Esophagus muscularis mucosa (tissue), 4 donors: ENCODE results near the gene SEPTIN2.

DNA sequence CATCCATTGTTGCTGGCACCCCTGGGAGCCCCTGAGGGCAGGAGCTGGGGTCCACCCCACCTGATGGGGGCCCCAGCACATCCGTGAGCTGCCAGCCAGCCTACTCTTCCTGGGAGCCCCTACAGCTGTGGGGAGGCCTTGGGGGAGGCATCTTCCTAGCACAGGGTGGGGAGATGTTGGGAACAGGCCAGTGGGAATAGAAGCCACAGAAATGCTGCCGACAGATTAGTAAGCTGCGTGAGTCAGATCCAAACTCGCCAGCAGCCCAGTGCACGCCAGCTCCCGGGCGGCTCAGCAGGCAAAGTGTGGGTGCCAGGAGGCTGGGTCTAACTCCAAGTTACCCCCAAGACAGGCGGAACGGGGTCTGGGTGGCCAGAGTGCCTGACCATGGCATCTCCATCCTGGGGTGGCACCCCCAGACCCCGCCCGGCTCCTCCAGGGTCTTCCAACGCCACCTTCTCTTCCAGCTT, 15.2 kb downstream of the CROCC2 start:
- PRO-cap = no peak
- RAMPAGE, long total RNA, 4 experiments = no peak in any of the 4 experiments

DNA sequence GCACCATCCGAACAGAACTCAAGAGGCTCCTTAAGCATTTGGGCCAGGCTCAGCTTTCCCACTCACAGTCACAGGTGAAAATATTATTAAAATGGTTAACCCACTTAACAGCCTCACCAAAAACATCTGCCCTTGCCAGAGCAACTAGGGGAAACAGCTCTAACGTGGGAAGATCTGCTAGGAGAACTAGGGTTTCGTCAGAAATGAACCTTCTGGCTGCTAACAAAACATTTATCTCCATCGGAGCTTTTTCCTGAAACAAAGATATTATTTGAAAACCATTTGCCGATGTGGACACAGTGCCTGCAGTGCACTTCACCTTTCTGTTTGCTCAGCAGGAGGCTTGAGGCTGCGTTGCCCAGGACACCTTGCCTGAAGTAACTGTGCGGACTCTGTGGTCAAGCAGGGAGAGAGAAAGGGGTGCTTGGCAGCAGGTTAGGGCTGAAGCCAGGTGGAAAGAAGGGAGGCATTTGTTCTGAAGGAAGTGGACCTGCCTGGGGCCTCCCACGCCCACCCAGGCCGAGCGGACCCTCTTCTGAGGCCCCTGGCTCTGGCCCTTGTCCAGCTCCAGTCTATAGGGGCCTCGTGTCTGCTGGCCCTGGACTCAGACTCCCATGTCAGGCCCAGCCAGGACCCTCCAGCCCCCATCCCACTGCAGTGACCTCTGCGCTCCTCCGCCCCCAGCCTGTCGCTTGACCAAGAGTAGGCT, 2.3 kb downstream of the SNED1 start:
- PRO-cap = no peak
- RAMPAGE, long total RNA, 4 experiments = no peak in any of the 4 experiments

- PRO-cap = no peak
- RAMPAGE, long total RNA, 4 experiments = no peak in any of the 4 experiments
Observed at GRCh38 chr2:241033536-241034000, 35.1 kb downstream of the SNED1 start.

DNA sequence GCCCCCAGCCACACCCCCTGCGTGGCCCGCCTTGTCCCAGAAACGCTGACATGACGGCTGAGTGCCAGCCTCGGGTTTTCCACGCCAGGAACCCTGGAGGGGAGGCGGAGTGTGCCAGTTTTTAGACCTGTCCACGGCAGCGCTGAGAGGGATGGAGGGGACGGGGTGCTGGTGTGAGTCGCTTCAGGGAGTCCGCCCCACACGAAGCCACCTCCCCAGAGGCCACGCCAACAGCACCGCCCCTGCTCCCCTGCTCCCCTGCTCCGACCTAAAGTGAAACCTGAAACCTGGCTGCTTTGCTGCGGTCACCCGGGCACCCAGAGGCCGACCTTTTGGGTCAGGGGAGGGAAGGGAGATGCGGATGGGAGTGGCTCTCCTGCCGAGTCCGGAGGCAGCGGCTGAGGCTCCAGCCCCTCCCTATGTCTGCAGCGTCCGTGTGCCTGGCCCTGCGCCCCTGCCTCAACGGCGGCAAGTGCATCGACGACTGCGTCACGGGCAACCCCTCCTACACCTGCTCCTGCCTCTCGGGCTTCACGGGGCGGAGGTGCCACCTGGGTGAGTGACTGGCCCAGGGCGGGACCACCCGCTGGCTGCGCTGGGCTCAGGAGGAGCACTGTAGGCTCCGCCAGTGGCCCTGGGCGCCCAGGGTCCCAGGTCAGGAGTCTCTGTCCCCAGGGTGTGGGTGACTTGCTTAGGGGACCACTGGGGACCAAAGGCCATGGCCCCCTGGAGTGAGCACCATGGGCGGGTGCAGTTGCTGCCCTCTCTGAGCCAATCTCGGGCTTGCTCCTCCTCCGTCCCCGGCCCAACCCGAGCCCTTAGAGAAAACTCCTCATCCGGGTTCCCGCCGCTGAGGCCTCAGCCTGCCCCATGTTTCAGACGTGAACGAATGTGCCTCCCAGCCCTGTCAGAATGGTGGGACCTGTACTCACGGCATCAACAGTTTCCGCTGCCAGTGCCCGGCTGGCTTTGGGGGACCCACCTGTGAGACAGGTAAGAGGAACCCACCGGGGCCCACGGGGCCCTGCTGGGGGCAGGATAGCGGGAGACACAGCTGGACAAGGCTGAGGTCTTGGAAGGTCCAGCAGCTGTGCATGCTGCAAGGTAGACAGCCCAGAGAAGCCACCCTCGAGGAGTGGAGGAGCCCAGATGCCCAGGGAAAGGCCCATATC, 38.3 kb downstream of the SNED1 start:
- PRO-cap = no peak
- RAMPAGE, long total RNA, 4 experiments = no peak in any of the 4 experiments

DNA sequence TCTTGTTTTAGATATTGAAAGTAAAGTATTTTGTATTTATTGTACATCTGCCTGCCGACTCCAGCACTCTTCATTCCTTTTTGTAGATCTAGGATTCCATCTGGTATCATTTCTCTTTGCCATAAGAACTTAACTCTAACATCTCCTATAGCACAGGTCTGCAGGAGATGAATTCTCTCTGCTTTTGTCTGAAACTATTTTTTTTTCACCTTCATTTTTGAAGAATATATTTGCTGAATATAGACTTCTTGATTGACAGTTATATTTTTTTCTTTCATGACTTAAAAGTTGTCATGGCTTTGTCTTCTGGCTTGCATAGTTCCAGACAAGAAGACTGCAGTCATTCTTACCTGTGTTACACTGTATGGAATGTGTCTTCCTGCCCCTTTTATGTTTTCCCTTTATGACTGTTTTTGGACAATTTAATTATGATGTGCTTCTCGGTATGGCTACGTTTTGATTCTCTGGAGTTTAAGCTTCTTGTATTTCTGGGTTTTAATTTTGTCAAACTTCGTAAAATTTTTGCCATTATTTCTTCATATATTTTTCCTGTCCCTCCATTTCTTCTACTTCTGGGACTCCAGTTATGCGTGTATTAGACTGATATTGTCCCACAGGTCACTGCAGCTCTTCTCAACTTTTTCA, 17.3 kb downstream of the MTERF4 start:
- PRO-cap = no peak
- RAMPAGE, long total RNA, 4 experiments = no peak in any of the 4 experiments

DNA sequence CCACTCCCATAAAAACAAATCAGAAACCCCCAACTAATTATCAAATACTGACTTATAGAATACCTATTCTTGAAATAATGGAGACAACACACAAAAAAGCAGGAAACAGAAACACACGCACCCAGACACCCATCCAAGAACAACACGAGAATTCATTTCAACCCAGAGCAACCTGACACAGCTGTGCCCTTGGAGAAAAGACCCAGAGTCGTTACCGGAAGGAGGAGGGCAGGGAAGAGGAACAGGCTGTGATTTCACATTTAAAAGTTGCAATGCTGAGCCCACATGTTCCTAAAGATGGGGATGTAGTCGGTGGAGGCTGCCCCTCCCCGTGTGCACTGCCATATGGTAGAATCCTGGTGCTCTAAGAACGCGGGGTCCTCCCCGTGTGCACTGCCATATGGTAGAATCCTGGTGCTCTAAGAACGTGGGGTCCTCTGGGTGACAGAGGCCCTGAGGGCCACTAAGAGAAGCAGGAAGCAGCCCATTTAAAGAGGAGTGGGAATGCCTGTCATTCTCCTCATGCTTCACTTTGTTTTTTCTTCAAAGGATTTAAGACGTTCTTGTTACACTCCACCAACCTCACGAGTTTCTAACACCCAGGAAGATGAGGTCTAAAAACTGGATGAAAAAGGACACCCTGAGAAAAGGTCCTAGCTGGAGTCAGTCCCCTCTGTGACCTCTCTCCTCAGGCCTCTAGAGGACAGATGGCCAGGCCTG, 10.8 kb downstream of the MTERF4 start:
- PRO-cap = no peak
- RAMPAGE, long total RNA, 4 experiments = no peak in any of the 4 experiments

DNA sequence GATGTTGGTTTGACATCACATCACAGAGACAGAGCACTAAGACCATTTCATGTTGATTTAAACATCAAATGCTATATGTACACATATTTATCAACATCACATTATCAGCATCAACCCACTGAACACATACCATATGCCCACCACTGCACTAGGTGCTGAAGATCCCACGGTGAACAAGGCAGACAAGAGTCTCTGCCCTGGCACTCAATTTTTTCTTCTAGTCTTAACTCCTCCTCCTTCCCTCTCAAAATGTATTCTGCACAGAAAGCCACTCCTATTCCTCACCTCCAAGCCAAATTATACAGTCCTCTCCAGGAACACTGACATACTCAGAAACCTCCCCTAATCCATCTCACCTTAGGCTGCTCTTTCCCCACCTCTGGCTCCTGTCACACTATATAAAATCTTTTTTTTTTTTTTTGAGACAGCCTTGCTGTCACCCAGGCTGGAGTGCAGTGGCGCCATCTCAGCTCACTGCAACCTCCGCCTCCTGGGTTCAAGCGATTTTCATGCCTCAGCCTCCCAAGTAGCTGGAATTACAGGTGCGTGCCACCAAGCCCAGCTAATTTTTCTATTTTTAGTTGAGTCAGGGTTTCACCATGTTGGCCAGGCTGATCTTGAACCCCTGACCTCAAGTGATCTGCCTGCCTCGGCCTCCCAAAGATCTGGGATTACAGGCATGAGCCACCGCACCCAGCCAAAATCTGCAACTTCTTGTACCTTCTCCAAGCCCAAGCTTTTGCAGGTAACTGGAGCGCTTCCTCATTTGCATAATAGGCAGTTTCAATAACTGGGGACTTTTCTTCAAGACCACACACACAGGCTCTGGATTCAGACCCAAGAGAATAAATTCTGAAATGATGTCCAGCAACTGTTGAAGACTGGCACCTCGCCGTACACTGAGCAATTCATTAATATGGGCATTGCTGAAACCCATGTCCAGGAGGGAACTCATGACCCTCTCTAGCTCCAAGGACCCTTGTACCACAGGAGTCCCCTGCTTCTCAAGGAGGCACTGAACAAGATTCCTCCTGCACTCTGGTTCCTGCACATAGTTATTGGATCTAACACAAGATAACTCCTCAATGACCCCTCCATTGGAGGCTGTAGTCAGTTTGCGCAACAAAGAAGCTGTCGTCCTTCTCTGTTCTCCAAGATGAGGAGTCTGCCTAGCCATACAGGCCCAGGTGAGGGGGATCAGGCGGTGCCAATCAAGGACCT, 3.0 kb downstream of the MTERF4 start:
- PRO-cap = no peak
- RAMPAGE, long total RNA, 4 experiments = no peak in any of the 4 experiments

GRCh38 chr2:241104014-241104294, 1.9 kb upstream of the MTERF4 start:
- PRO-cap = no peak
- RAMPAGE, long total RNA, 4 experiments = no peak in any of the 4 experiments

GRCh38 chr2:241108152-241109006, 6.3 kb upstream of the MTERF4 start:
- PRO-cap = no peak
- RAMPAGE, long total RNA, 4 experiments = no peak in any of the 4 experiments

DNA sequence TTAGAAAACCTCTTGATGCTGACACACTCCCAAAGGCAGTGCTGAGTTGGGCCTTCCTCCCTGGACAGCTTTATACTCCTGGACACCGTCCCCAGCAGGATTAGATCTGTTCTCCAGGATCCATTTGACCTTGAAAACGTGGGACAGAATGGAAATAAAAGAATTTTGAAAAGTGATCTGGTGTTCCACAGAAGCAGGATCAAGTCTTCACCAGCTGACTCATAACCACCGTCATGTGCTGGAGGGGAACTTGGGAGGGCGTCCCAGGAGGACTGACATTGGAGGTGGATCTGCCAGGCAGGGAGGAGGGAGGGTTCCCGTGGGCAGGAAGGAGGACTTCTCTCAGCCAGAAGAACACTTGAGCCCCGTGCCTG, 11.2 kb downstream of the PPP1R7 start:
- PRO-cap = no peak
- RAMPAGE, long total RNA, 4 experiments = no peak in any of the 4 experiments

- PRO-cap = no peak
- RAMPAGE, long total RNA, 4 experiments = no peak in any of the 4 experiments
Observed at GRCh38 chr2:241234951-241235418, 46.5 kb downstream of the ANO7 start.

DNA sequence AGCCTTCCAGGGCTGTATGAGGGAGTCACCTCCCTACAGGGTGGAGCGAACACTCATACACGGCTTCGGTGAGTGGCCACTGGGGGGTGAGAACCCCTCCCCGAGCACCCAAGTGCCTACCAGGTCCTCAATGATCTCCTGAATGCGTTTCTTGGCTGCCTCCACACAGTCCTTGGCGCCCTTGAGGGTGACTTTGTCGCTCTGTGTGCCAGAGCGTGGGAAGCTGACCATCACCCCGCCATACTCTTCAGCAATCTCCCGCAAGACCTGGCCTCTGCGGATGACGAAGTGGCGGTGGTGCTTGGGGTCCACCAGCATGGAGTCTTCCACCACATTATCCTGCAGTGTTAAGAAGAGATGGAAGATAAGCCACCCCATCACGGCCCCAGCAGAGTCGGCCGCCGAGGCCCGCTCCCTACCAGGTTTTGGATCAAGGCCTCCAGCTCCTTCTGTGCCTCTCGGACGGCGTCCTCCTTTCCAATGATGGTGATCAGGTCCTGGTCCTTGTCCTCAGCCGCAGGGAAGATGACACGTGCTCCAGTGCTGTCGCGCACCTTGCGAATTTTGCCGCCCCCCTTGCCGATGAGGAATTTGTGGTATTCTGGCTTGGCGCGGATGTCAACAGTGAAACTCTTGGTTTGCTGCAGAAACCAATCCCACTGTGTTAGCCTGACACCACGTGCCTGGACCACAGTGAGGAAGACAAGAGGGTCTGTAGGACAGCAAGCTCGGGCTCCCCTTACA, 51.2 kb downstream of the ANO7 start:
- PRO-cap = no peak
- RAMPAGE, long total RNA, 4 experiments = no peak in any of the 4 experiments

- PRO-cap = no peak
- RAMPAGE, long total RNA, 4 experiments = no peak in any of the 4 experiments
Observed at GRCh38 chr2:241314154-241314426, 1.4 kb downstream of the HDLBP start.

- PRO-cap = bidirectional peak, plus-strand start at chr2:241315925, minus-strand start at chr2:241315698; unidirectional peak, plus-strand start at chr2:241316180
- RAMPAGE, long total RNA, 4 experiments = start-site peak on the plus strand in 4 of 4 experiments, at chr2:241315900-241315969 at its widest, 2,782 to 6,448 reads per replicate
Observed at GRCh38 chr2:241315827-241316810, at the start of gene SEPTIN2. Gene SEPTIN2, plus strand, starts transcription at chr2:241315925.

GRCh38 chr2:241399729-241400821, 44.0 kb downstream of the FARP2 start:
- PRO-cap = no peak
- RAMPAGE, long total RNA, 4 experiments = no peak in any of the 4 experiments

GRCh38 chr2:241488796-241489037, 19.7 kb downstream of the STK25 start:
- PRO-cap = no peak
- RAMPAGE, long total RNA, 4 experiments = no peak in any of the 4 experiments

DNA sequence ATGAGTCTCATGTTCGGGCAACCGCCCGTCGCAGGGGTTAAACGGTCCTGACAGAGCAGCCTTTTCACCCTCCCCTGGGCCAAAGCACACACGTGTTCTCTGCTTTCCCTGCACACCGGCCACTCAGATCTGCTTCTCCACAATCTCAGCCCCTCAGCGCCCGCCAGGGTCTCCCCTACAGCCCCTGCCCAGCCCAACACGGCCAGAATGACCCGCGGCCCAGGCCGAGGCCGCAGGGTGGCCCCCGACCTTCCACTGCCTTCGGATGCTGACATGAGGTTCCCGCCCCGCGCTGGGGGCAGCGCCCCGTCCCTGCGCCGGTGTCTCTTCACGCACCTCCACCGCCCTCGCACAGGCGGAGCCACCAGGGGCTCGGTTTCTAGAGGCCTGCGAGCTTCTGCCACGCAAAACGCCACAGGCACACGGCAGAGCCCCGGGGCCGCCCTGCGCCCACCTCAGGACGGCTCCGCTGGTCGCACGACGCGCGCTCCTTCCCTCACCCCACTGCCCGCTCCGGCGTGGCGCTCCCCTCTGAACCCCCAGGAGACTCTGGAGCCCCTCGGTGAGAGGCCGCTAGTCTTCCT, 888 bp downstream of the STK25 start:
- PRO-cap = no peak
- RAMPAGE, long total RNA, 4 experiments = no peak in any of the 4 experiments

DNA sequence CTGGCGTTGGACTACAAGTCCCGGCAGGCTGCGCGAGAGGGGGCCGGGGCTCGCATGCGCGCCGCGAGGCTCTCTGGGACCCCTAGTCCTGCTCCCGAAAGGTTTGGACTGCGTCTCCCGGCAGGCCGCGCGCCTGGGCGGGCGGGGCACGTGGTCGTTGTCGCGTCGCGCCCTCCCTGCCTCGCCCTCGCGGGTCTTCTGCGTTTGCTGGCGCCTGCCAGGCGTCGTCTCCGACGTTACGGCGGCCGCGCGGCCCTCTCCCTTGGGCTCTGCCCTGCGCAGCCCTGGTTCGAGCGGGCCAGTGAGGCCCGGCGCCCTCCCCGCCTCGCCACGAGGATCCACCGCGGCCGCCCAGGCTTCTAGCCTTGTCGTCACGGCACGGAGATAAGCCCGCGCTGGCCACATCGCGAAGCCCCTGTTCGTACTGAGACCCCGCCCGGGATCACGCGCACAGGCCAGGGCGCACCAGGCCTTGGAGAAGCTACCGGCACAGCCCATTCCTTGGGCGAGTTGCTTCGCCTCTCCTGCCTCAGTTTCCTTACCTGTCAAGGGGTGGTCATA, 377 bp upstream of the STK25 start:
- PRO-cap = bidirectional peak, plus-strand start at position 192 of the sequence, minus-strand start outside the sequence
- RAMPAGE, long total RNA, 4 experiments = no peak in any of the 4 experiments

DNA sequence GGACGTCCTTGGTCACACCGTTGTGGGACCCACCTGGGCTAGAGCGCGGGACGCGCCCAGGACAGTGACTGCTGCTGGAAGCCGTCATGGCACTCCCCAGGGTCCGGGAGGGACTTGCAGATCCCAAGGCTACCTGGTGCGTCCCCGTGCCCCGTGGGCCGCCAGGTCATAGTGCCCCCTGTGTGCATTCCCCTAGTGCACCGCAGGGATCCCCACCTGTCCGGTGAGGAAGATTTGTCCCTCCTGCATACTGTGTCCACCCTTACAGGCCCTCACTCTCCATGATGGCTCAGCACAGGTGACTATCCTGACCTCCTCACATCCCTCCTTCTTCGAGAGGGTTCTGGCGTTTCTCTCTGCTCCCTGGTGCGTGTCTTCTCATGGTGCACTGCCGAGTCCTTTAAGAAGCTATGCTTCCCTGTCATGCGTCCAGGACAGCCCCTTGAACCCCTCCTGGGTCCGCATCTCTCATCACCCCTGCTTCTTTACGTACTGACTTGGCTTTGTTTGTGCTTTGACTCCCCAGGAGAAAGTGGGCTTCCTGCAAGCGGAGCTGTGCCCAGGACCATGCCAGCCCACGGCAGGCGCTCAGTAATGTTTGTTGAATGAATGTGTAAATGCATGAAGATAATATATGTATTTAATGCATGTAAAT, 985 bp upstream of the STK25 start:
- PRO-cap = no peak
- RAMPAGE, long total RNA, 4 experiments = no peak in any of the 4 experiments

- PRO-cap = unidirectional peak, minus-strand start at chr2:241619803
- RAMPAGE, long total RNA, 4 experiments = no peak in any of the 4 experiments
Observed at GRCh38 chr2:241619573-241619884, 17.4 kb downstream of the THAP4 start.